Subcutaneous preadipocyte (primary cell): ENCODE data around the genes ZNF70, SMARCB1 and GUCD1.

DNA sequence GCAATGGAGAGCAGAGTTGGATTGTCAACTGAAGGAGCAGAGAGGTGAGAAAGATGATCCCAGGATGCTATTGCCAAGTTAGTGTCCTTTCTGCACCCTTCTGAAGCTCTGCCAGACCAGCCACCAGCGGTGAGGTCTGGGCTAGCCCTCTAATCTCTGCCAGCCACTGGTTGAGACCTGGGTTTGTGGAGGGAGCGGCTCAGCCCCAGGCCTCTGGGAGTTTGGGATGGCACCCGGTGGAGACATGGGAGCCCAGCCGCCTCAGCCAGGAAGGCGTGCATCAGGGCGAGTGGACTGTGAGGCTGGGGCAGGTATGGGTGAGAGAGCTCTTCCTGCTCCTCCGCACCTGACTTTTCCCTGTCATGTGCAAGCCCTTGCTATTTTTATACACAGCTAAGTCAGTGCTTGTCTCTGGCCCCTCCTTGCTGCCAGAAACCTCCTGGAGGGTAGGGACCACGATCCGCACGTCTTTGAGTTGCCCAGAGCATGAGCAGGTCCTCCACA is 53.6 kb downstream of the IGLL1 start:
- CAGE, long polyA plus RNA = no peak

- CAGE, long polyA plus RNA = no peak
These were observed 25.7 kb upstream of the DRICH1 start for GRCh38 chr22:23657698-23658297.

DNA sequence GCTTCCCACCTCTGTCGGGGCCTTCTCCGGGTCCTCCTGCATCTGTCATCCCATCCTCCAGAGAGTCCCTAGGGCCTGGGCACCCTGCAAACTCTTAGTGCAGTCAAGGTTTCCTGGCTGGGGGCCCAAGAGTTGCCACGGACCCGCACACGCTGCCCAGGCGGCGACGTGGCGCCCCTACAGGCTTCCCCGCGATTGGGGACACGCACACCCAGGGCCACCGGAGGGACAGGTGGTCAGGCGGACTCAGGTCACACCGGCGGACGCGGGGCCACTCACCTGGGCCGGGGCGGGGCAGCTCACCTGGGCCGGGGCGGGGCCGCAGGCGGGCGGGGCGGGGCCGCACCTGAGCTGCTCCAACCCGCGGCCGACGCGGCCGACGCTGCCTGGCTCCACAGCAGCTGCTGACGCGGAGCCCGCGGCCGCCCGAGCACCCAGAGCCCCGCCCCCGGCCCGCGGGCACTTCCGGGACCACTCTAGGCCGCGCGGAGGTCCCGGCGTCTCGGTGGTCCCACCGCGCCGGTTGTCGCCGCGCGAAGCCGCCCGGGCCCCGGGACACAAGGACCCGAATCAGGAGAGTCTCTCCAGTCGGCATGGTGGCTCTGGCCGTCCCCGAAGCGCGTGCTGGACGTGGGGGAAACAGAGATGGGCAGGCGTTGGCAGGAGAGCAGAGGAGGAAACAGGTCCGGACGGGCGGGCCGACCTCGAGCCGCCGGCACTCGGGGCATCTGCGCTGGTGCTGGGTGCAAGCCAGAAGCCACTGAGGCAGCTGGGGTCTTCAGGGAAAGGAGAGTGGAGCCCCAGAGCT is at the start of gene ZNF70:
TSS of gene ZNF70 (minus strand) at position 411 of the 808 bp plus-strand sequence.
- CAGE, long polyA plus RNA = no peak

DNA sequence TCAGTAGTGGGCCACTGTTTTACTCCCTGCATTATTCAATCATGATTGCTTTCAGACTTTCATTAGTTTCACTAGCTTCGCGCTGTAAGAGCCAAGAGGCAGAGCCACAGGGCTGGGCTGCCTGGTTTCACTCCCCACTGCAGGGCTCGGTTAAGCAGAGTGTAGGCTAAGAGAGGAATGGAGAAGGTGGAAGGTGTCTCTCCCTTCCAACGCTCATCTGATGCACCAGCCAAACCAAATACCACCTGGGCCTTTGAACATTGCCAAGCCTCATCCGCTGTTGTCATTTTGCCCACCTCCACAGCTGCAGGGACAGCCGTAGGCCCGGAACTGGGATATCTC is 532 bp upstream of the SMARCB1 start:
- CAGE, long polyA plus RNA = no peak

DNA sequence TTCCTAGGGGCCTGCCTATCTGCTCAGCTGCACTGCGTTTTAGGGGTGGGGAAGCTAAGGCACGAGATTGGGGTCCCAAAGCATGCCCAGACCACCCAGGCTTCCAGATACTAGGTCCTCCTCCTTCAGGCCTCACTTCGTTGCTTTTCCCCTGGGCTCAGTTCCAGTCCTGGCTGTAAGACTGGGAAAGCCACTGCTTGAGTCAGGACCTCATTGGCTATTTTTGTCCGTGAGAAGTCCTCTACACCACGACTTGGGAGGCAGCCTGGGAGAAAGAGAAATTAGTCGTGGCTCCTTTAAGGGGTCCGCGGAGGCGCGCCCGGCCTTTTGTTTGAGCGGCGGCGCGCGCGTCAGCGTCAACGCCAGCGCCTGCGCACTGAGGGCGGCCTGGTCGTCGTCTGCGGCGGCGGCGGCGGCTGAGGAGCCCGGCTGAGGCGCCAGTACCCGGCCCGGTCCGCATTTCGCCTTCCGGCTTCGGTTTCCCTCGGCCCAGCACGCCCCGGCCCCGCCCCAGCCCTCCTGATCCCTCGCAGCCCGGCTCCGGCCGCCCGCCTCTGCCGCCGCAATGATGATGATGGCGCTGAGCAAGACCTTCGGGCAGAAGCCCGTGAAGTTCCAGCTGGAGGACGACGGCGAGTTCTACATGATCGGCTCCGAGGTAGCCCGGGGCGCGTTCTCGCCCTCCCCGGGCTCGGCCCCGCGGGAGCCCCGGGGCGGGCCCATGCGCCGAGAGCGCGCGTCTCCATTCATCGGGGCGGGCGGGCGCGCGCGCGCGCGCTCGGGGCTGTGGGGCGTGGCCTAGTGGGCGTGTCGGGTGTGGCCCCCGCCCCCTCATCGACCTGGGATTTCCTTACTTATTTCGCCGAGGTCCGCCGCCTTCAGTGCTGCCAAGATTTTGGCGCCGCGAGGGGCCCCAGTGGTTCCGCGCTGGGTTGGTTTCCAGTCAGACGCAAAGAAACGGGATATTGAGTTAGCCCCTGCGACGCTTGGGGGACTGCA is at the start of gene SMARCB1:
TSS of gene SMARCB1 (plus strand) at position 362 of the 999 bp plus-strand sequence.
- CAGE, long polyA plus RNA = no peak

DNA sequence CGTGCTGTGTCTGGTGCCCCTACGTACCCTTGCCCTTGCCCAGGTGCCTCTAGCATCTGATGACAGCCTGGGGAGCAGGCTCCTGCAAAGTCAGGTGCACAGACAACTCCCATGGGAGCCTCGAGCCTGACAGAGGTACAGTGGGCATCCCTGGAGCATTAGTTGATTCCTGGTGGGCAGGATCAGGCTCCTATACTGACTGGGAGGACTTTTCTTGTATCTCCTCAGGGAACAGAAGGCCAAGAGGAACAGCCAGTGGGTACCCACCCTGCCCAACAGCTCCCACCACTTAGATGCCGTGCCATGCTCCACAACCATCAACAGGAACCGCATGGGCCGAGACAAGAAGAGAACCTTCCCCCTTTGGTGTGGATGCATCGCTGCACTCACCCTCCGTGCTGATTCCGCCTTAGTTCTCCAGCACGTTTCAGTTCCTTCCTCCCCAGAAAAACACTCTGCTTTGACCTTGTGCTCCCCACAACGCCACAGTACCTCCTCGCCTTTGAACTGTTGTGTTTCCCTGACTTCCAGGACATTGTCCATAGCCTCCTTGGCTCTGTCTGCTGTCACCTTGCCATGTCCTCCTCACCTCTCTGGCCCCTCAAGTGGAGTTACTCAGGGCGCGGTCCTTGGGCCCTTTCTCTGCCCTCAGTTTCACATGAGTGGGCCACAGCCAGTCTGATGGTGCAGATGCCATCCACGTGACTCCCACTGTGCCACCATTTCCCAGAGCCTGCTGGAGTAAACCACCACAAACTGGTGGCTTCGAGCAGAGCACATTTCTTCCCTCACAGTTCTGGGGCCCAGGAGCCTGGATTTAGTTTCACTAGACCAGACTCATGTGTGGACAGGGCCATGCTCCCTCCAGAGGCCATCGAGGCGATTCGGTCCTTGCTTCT is 14.2 kb downstream of the SMARCB1 start:
- CAGE, long polyA plus RNA = no peak

- CAGE, long polyA plus RNA = no peak
These were observed 22.2 kb downstream of the DERL3 start for GRCh38 chr22:23816537-23817049.

DNA sequence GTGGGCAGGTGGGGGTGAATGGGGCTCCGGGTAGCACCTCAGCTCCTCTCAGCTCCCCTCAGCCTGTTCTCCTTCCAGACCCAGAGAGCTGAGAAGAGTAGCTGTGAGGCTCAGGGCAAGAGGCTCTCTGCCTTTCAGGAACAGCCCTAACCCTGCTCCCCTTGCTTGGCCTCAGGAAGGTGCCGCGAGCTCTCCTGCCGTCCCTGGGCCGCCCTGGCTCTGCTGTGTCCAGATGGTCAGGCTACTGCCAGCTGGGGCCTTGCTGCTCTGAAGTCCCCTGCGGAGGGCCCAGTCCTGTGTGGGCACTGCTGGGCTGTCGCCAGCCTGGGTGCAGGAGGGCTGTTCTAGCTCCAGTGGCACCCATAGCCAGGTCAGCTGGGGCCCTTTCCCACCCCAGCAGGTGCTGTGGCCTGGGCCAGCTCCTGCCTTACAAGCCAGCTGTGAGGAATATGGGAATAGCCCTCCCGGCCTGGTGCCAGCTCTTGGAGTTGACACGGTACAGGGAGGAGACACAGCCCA is 4.1 kb downstream of the DERL3 start:
- CAGE, long polyA plus RNA = no peak

- CAGE, long polyA plus RNA = no peak
These were observed 9.2 kb upstream of the DERL3 start for GRCh38 chr22:23847776-23848628.

- CAGE, long polyA plus RNA = no peak
These were observed 759 bp upstream of the SLC2A11 start for GRCh38 chr22:23856673-23857559.

DNA sequence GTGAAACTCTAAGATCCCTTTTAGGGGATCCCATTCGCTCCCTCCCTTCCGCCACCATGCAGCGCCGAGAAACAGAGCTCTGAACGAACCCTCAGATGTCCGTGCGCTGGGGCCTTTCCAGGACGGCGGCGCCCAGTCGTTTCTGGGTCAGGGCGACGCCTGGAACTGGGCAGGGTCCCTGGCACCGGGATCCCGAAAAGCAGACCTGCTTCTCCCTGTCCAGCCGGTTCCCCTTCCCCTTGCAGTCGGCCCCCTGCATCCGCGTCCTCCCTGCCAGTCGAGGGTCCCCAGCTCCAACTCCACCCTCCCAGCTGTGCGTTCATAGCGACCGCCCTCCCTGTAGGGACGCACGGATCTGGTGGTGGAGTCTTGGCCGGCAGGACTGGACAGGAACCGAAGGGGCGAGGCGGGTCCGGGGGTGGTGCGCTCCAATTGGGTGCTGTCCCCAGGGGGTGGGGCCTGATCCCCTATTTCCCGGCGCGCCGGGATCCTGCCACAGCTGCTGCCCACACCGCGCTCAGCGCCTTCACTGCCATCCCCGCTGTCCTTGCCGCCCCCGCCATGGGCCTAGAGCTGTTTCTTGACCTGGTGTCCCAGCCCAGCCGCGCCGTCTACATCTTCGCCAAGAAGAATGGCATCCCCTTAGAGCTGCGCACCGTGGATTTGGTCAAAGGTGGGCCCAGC is 5.5 kb upstream of the DDT start:
- CAGE, long polyA plus RNA = no peak

GRCh38 chr22:24001277-24001772 is 3.9 kb downstream of the GSTT4 start:
- CAGE, long polyA plus RNA = no peak

- CAGE, long polyA plus RNA = no peak
These were observed 59.5 kb downstream of the CABIN1 start for GRCh38 chr22:24070478-24071083.

GRCh38 chr22:24154033-24154474 is 27.2 kb upstream of the SUSD2 start:
- CAGE, long polyA plus RNA = no peak

DNA sequence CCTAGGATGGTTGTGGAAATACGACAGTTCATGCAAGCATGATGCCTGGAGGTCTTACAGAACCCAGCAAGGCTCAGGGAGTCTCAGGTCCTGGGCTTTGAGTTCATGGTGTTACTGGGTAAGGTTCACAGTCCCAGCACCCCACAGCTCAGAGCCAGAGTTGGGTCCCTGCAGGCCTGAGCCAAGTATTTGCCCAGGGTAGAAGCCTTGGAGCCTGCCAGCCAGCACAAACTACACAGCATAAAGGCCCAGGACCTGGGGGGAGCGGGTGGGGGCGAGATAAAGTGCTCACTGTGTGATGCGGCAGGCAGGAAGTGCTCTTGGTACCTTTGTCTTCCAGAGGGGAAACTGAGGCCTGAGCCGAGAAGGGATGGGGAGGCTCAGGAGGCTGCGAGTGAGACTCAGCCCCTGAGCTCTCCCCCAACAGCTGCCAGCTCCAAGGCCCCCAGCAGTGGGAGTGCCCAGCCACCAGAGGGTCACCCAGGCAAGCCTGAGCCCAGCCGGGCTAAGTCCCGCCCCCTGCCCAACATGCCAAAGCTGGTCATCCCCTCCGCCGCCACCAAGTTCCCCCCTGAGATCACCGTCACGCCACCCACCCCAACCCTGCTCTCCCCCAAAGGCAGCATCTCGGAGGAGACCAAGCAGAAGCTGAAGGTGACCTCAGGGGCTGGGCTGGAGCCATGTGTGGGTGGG is 4.0 kb upstream of the SUSD2 start:
- CAGE, long polyA plus RNA = no peak

GRCh38 chr22:24183169-24183962 is 2.1 kb downstream of the SUSD2 start:
- CAGE, long polyA plus RNA = no peak

- CAGE, long polyA plus RNA = no peak
These were observed 25.3 kb downstream of the SUSD2 start for GRCh38 chr22:24206486-24207155.

- CAGE, long polyA plus RNA = no peak
These were observed 33.4 kb downstream of the SPECC1L start for GRCh38 chr22:24303950-24304471.

- CAGE, long polyA plus RNA = no peak
These were observed 26.9 kb upstream of the ADORA2A start for GRCh38 chr22:24400445-24400929.

- CAGE, long polyA plus RNA = start-site peak on the minus strand at chr22:24555037-24555150, 356 and 99 reads in 2 replicates
These were observed at the start of gene GUCD1 for GRCh38 chr22:24554266-24555303. Gene GUCD1 (minus strand): TSS chr22:24555138.